Cardiac muscle cell (in vitro differentiated cells and primary cell): ENCODE data around the genes CLDND2, ZNF528 and ZNF28.

GRCh38 chr19:51368602-51369206, at the start of gene CLDND2:
CLDND2 (minus strand) TSS chr19:51369003.
- RAMPAGE, long total RNA, result no peak
- RRBS, result no CpG with 5 or more reads among the region's 11 CpGs

- RAMPAGE, long total RNA, result no peak
- RRBS, result no CpG with 5 or more reads among the region's 48 CpGs
Observed at GRCh38 chr19:51393750-51394778, 3.7 kb upstream of the C19orf84 start.

GRCh38 chr19:51421935-51422242, 4.4 kb upstream of the SIGLEC10 start:
- RAMPAGE, long total RNA, result no peak
- RRBS, result no CpG with 5 or more reads among the region's 18 CpGs

GRCh38 chr19:51467712-51468738, 9.8 kb upstream of the SIGLEC8 start:
- RAMPAGE, long total RNA, result no peak
- RRBS, result no CpG with 5 or more reads among the region's 6 CpGs

DNA sequence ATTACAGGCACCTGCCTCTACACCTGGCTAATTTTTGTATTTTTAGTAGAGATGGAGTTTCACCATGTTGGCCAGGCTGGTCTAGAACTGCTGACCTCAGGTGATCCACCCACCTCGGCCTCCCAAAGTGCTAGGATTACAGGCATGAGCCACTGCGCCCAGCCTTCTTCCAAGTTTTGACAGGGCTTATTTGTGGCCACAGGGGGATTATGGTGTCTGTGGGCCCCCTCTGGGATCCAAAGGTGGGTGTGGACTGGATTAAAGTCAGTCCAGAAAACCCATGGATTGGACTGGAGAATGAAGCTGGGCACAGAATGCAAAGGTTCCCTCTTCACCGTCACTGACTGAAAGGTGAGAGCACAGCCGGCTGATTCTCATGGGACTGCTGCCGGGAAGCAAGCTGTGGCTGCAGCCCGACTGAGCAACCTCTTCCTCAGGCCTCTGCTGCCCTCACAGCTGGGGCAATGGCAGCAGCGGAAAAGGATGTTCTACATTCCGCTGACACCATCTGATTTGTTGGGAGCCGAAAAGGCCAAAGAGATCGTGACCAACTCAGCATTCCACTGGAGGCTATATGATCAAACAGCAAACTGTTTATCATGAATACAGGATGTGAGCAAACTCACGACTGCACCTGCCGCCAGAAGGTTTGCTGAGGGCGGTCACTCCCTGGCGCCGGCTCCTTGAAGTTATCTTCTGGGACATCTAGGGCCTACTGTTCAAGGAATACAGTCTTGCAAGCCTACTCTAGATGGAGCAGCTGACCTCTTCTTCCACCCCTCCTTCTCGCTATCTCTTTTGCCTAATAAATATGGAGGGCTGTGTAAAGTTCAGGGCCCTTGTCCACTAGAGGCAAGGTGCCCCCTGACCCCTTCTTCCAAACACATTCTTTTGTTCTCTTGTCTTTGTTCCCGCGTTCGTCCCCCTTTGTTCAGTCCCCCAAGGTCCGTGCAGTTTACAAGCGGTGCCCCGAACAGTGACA, 19.4 kb upstream of the SIGLEC6 start:
- RAMPAGE, long total RNA, result no peak
- RRBS, result no CpG with 5 or more reads among the region's 22 CpGs

GRCh38 chr19:51690004-51690180, 3.2 kb upstream of the SPACA6 start:
- RAMPAGE, long total RNA, result no peak
- RRBS, result no CpG with 5 or more reads among the region's 6 CpGs

DNA sequence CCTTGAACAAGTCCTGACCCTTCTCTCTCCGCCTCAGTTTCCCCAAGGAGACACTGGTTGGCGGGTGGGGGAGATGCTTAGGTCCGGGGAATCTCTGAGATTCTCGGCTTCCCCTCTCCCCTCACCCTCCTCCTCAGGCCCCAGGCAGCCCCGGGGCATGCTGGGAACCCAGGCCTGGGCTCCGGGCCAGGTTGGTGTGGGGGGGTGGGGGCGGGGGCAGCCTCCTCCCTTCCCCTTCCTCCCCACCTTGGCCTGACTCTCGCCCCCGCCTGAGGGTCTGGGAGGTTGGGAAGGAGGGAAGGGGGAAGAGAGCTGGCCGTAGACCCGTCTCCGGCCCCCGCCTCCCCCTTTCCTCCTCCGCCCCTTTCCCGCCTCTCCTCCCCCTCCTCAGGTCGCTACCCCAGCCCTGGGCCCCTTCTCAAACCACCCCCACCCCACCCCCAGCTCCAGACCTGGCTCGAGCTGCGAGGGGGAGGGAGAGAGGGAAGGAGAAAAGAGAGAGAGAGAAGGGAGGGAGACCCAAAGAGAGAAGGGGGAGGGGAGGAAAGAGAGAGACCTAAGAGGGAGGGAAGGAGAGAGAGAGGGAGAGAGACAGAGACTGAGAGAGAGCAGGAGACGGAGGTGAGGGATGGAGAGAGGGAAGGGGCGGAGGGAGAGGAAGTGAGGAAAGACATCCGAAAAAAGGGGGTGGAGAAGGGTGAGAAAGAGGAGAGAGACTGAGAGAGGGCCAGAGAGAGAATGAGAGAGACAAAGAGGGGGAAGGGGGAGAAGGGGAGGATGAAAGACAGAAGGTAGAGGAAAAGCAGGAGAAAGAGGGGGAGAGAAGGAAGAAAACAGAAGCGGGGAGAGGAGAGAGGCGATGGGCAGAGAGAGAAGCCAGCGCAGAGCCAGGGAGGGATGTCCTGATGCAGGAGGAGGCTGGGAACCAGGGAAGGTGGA, 2.2 kb upstream of the SPACA6 start:
- RAMPAGE, long total RNA, result no peak
- RRBS, result 4% methylated on average over 3 of the region's 24 CpGs

DNA sequence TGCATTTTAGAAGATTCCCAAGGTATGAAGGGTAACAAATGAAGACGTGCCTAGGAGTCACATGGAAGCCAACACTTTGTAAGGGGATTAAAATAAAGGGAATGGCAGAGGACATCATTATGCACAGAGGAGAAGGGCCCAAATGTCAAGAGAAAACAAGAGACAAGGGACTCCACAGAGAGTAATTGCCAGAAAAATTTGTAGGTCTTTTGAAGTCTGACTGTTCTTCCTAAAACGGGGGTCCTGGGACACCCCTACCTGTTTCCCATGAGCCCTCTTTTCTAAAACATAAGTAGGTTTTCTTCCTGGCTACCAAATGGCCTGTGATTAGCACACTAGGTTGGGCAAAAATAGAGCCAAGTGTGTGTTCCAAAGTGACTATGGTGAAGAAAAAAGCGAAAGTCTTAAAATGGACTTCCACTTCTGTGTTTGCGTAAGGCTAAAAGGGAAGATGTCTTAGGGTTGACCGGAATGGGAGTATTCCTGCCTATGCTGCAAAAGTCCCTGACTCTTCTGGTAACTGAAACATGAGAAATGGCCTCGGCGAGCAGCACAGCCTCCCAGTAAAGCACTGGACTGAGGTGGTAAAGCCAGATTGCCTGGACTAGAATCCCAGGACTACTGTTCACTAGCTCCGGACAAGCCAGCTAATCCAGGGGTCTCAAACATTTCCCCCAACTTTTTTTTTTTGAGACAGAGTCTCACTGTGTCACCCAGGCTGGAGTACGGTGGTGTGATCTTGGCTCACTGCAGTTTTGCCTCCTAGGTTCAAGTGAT, 2.4 kb upstream of the FPR1 start:
- RAMPAGE, long total RNA, result no peak
- RRBS, result no CpG with 5 or more reads among the region's 9 CpGs

DNA sequence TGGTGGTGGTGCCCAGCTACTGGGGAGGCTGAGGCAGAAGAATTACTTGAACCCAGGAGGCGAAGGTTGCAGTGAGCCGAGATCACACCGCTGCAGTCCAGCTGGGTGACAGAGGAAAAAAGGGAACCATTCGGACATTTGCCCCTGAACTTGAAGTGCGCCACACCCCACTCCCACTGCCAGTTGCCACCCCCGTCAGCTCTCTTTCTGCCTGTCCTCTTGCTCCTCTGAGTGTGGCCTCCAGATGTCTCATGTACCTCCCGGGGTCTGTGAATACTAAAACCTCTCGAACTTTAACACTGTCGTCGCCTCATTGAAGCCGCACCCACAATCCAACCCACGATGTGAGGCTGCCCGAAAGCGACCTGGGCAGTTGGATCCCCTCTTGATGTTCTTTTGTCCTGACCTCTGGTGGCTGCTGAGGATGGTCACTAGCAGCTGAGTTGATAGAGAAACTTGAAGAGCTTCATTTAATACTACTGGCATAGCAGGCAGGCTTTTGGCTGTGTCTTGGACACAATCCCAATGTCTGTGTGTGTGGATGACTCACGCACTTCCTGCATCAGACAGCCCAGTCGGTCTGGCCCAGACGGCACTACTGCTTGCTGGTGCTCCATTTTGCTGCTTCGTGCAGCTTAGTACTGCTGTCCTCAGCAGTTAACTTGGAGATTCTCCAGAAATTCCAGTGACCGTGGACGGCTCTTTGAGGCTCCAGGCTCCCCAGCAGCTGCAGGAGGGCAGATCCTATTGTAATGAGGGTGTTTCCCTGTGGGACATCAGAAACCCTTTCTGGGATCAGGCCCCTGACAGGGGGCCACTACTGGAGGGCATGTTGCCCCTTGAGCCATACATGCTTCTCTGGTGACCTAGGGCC, 4.3 kb downstream of the FPR3 start:
- RAMPAGE, long total RNA, result no peak
- RRBS, result no CpG with 5 or more reads among the region's 20 CpGs

GRCh38 chr19:51800302-51800984, 5.5 kb downstream of the FPR3 start:
- RAMPAGE, long total RNA, result no peak
- RRBS, result no CpG with 5 or more reads among the region's 6 CpGs

GRCh38 chr19:51803936-51804510, 9.1 kb downstream of the FPR3 start:
- RAMPAGE, long total RNA, result no peak
- RRBS, result no CpG with 5 or more reads among the region's 6 CpGs

- RAMPAGE, long total RNA, result no peak
- RRBS, result no CpG with 5 or more reads among the region's 8 CpGs
Observed at GRCh38 chr19:52111599-52112565, 16.3 kb upstream of the ZNF841 start.

DNA sequence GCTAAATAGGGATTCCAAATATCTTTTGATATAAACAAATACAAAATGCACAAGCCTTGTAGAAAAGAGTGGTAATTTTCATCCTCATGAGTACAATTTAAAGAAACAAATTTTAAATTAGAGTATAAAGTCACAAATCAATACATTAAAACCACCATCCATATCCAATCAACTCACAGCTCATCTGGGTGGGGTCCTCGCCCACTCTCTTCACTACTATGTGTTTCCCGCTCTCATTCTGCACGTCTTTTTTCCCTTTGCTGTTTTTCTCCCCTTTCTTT, 1.5 kb downstream of the ZNF616 start:
- RAMPAGE, long total RNA, result no peak
- RRBS, result no CpG with 5 or more reads among the region's 3 CpGs

DNA sequence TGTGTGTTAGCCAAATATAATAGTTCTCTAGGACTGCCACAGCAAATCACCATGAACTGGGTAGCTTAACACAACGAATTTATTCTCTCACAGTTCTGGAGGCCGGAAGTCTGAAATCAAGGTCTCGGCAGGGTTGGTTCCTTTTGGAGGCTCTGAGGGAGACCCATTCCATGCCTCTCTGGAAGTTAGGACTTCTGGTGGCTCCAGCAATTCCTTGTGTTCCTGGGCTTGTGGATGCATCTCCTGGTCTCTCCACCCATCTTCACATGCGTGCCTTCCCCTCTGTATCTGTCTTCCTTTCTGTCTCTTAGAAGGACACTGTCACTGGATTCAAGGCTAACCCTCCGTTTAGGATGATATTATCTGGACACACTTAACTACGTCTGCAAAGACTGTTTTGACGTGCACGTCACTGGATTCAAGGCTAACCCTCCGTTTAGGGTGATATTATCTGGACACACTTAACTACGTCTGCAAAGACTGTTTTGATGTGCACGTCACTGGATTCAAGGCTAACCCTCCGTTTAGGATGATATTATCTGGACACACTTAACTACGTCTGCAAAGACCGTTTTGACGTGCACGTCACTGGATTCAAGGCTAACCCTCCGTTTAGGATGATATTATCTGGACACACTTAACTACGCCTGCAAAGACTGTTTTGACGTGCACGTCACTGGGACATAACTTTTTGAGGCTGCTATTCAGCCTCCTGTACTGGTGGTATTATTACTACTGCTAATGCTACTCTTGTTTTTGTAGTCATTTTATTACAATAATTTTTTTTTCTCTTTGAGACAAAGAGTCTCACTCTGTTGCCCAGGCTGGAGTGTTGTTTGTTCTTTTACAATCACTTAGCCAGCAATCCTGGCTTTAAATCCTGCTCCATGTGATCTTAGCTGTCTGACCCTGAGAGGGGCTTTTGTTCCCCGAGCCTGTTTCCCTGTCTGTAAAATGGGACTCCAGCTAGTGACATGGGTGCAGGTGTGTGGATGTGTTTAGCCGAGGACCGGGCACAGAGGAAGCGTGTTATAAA, 11.0 kb downstream of the PPP2R1A start:
- RAMPAGE, long total RNA, result no peak
- RRBS, result no CpG with 5 or more reads among the region's 24 CpGs

DNA sequence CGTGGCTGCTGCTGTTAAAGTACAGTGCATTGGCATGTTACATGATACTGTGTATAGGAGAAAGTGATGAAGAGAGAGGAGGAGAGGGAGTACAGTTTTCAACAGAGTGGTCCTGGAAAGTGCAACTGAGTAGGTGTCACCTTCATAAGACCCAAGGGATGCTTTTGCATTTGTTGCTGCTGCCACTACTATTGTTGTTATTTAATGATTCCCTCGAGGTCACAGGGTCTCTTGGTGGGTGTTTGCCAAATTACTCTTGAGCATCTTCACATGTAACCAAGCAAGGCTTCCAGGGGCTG, 11.7 kb downstream of the PPP2R1A start:
- RAMPAGE, long total RNA, result no peak
- RRBS, result no CpG with 5 or more reads among the region's 2 CpGs

- RAMPAGE, long total RNA, result no peak
- RRBS, result no CpG with 5 or more reads among the region's 5 CpGs
Observed at GRCh38 chr19:52215766-52216400, 26.0 kb downstream of the PPP2R1A start.

DNA sequence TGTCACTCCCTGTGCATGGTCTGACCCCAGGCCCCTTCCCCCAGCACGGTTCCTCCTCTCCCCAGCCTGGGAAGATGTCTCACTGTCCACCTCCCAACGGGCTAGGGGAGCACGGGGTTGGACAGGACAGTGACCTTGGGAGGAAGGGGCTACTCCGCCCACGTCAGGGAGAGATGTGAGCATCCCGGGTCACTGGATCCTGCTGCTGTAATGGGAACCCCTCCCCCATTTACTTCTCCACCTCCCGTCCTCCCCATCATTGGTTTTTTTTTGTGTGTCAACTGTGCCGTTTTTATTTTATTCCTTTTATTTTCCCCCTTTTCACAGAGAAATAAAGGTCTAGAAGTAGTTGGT, 36.2 kb downstream of the PPP2R1A start:
- RAMPAGE, long total RNA, result no peak
- RRBS, result no CpG with 5 or more reads among the region's 8 CpGs

GRCh38 chr19:52271112-52271423, 1.7 kb downstream of the ZNF766 start:
- RAMPAGE, long total RNA, result no peak
- RRBS, result no CpG with 5 or more reads among the region's 3 CpGs

DNA sequence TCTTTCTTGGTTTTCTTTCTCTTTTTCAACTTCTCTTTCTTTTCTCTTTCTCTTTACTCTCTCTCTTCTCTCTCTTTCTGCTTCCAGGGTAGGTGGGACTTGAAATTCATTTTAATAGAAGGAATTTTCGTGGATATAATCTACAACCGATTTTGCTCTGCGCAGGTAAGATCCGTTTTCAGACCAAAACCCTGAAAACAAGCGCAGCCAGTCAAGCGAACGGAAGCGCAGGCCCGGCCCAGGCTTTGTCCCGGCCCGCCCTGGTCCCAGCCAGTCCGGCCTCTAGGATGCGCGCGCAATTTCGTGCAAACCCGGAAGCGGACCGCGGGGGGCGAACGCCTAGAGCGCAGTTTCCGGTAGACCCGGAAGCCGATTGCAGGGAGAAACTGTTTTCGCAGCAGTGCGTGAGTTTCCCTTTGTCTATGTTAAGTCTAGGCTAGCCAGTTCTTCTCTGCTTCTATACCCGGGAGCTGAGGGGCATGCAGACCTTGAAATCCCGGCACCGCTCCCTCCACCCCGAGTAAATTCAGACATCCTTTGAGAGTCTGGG, at the start of gene ZNF528:
TSS of gene ZNF528 (plus strand) at position 349 of the 550 bp plus-strand sequence.
- RAMPAGE, long total RNA, result start-site peak on the minus strand centred at position 227 of the sequence, 37 bp wide, 162 and 71 reads in 2 replicates; start-site peak on the plus strand centred at position 377 of the sequence, 17 bp wide, 317 and 319 reads in 2 replicates
- RRBS, result 3% methylated on average over 16 of the region's 32 CpGs

- RAMPAGE, long total RNA, result no peak
- RRBS, result 3% methylated on average over 3 of the region's 62 CpGs
Observed at GRCh38 chr19:52820816-52821968, at the start of gene ZNF28. ZNF28 (minus strand) TSS chr19:52821633.